ENCODE measurements around the gene PRMT2.

- PRO-cap = no peak
- RAMPAGE, long total RNA, 4 experiments = no peak in any of the 4 experiments
These were observed 9.4 kb downstream of the DIP2A start for GRCh38 chr21:46468027-46468642.

- PRO-cap = no peak
- RAMPAGE, long total RNA, 4 experiments = no peak in any of the 4 experiments
These were observed 5.7 kb downstream of the S100B start for GRCh38 chr21:46599152-46599558.

DNA sequence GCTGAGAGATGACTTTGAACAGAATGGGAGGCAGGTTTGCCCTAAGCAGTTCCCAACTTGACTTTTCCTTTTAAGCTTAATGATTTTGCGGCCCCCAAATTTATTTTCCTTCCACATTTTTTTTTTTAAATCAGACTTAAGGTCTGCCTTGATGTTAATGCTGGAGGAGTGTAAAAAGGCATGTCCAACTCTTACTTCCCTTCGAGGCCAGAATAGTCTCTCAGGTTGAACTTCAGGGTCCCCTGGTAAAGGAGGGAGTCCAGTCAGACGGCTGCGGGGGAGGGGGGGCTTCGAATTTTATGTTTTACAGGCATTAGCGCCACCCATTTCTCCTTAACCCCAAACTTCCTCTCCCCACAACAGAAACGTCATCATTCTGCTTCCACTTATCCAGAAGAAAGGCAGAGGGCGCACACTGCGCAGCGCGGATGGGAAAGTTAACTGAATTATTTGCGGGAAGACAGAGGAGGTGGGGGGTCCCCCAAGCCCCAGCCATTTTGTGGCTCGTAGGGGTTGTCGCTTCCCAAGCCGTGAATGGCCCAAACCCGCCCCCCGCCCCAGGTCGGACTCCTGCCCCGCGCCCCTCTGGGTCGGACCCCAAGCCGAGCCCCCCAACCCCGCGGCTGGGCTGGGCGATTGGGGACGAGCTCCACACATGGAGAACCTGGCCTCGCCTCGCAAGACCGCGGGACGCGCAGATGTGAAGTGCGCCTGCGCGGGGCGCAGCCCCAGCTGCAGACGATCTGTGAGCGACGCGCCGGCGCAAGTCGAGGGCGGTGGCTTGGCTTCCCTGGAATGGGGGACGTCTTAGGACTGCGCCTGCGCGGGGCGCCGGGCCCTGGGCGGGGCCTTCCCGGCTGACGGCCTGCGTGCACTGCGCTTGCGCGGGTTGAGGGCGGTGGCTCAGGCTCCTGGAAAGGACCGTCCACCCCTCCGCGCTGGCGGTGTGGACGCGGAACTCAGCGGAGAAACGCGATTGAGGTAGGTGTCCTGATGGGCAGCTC is at the start of gene PRMT2:
Gene PRMT2 (plus strand): TSS at position 892 of the 1,004 bp plus-strand sequence.
- PRO-cap = bidirectional peak, plus-strand start at position 458 of the sequence, minus-strand start at position 209 of the sequence; bidirectional peak, plus-strand start at position 892 of the sequence, minus-strand start at position 692 of the sequence
- RAMPAGE, long total RNA, 4 experiments = start-site peak on the plus strand in 4 of 4 experiments, centred at positions 899 to 916 of the sequence, 193 to 834 reads per replicate

GRCh38 chr21:46666944-46667735 is 31.7 kb downstream of the PRMT2 start:
- PRO-cap = no peak
- RAMPAGE, long total RNA, 4 experiments = no peak in any of the 4 experiments